ENCODE results near the genes LSM6 and REELD1.

DNA sequence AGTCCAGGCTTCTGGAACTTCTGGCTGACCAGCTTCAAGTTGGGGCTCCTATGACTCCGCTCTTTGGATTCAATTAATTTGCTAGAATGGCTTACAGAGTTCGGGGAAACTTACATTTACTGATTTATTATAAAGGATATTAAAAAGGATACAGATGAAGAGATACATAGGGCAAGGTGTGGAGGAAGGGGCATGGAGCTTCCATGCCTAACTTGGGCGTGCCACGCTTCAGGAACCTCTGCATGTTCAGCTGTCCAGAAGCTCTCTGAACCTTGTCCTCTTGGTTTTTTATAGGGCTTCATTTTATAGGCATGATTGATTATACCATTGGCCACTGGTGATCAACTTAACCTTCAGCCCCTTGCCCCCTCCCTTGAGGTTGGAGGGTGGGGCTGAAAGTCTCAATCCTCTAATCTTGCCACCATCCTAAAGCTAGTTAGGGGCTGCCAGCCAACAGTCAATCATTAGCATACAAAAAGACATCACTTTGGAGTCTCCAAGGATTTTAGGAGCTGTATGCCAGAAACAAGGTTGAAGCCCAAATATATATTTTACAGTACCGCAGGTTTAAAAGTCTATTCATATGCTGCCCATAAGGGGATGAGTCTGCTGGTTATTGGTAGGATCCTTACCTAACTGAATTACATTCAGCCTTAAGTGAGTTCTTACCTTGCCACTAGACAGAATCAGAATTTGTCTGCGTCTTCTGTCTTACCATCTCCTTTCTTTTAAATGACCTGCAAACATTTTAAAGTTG is 10.8 kb downstream of the SMAD1 start:
- RRBS, result no CpG with 5 or more reads among the region's 6 CpGs

- RRBS, result no CpG with 5 or more reads among the region's 2 CpGs
Observed at GRCh38 chr4:145730872-145731349, 51.0 kb downstream of the C4orf51 start.

- RRBS, result no CpG with 5 or more reads among the region's 10 CpGs
Observed at GRCh38 chr4:145919965-145920603, 18.5 kb downstream of the ZNF827 start.

- RRBS, result 2% methylated on average over 31 of the region's 97 CpGs
Observed at GRCh38 chr4:145937100-145938086, 1.2 kb downstream of the ZNF827 start.

- RRBS, result no CpG with 5 or more reads among the region's 4 CpGs
Observed at GRCh38 chr4:145984628-145984984, 46.0 kb upstream of the ZNF827 start.

DNA sequence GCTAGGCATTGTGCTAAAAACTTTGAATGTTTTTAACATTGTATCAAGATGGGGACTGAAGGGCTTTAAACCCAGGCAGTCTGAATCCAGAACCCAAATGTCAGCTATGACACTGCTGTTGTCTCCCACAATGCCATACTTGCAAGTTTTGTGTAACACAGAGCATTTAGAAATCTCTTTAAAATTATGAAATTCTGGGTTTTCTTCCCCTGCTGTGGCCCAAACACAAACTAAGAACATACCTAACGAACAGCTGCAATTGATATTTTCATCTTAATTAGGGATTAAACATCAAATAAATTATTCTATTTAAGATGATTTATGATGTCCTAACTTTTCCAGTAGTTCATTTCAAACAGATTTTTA is 66.7 kb upstream of the LSM6 start:
- RRBS, result no CpG with 5 or more reads among the region's 1 CpG

DNA sequence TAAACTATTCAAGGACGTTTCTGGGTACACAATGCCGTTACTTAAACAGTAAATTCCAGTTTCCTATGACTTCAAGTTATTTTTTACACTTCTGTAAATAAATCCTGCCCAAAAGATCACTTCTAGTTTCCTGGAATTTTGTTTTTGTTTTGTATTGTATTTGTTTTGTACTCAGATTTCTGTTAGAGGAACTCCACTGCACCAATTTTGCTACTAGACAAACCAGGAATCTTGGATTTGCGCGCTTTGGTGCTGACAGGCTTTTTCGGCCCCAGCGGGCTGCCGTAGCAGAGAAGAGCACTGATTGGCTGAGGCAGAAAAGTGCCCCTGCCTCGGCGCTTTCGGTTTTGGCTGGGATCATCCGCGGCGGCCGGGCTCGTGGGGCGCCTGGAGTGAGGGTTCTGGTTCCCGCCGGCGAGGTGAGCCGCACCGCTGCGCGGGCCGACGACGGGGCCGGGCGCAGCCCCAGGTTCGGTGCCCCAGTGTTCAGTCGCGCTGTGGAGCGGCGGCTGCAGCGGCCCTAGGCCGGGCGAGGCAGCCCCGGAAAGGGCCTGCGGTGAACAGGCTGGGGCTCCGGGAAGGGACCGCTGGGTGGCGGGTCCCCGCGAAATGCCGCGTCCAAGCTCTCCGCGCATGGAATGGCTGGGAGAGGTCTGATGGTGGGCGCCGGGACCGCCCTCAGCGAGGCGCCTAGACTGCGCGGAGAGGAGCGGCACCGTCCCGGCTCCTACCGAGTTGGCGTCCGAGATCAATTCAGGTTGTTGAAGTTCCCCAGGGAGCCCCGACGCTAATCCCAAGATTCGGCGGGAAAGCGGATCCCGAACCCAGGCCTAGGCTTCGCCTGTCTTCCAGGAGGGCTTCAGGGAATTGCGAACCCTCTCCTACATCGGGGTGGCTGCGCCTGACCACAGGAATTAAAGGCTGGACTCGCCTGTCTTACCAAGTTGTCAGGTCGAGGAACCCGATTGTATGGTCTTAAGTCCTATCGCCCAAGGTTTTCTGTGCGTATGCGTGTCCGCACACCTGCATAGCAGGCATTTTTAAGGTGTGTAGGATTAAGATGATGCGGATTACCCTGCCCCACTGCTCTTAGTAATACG is at the start of gene LSM6:
LSM6 (plus strand) TSS at position 326 of the 1,100 bp plus-strand sequence.
- RRBS, result 2% methylated on average over 36 of the region's 79 CpGs

- RRBS, result no CpG with 5 or more reads among the region's 4 CpGs
Observed at GRCh38 chr4:146214302-146214645, at the start of gene REELD1. TSS of gene REELD1 (plus strand) at chr4:146214538.

DNA sequence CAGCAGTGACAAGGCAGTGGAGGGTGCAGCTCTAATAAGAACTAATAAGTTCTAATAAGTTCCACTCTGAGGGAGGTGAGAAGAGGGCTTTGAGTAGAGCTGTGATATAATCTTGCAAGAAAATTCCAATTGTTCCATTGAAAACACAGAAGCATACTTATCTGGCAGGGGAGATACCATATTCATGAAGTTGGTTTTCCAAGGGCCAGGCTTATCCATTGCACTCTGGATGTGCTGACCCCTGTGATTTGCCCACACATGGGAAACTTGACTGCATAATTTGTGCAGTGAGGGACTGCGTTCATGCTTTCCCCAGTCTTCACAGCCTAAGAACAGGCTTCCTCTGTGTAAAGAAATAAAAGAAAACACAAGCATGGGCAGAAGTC is 58.1 kb upstream of the SLC10A7 start:
- RRBS, result no CpG with 5 or more reads among the region's 1 CpG

GRCh38 chr4:146838189-146838771 is 107.4 kb downstream of the TTC29 start:
- RRBS, result no CpG with 5 or more reads among the region's 2 CpGs

DNA sequence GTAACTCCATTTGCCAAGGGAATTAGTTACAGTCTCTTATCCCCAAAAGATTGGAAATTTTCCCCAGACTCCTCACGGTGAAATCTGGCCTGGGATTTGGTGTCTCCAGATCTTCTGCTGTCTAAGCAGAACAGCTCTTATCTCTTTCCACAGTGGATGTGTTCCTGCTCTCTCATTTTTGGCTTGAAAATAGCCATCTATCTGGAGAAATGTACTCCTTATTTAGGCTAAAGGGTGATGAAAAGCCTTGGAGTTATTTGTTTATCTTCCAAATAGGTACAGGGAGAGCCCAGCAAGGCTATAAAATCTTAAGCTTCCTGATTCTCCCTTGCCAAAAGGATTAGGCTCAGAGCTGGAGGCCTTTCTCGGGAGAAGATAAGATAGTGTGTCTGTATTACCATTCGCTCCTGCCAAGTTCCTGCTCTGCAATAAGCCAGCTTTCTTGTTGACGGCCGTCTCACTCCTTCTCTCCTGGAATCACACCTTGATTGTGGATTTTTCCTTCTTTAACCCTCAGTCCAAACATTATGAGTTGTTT is 171.7 kb upstream of the TTC29 start:
- RRBS, result no CpG with 5 or more reads among the region's 5 CpGs

- RRBS, result no CpG with 5 or more reads among the region's 6 CpGs
Observed at GRCh38 chr4:147786293-147786703, 54.4 kb downstream of the ARHGAP10 start.

DNA sequence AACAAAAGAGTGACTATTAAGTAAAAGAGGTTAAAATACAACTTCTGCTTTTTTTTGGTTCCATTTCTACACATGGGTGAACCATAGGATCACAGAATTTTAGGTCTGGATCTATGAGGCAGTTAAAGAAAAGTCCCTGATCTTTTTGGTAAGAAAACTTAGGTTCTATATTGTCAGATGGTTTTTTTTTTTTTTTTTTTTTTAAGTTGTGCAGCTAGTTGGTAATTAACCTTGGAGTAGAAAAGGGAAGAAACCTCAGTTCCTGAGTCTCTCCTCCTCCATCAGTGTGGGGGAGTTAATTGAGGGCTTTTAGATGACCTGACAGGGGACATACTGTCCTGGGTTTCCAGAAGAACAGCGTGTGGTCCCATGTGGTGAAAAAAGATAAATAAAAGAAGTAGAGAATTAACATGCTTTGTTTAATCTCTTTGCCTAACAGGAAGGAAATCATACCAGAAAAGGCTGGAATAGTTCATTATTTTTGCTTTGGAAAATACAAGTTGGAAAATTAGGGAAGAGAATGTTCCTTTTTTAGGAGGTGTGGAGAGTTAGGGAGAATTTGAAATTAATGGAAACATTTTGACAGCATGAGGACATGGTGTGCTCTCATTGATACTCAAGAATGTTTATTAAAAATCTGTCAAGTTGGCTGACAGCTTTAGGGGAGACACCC is 123.8 kb downstream of the ARHGAP10 start:
- RRBS, result no CpG with 5 or more reads among the region's 1 CpG

DNA sequence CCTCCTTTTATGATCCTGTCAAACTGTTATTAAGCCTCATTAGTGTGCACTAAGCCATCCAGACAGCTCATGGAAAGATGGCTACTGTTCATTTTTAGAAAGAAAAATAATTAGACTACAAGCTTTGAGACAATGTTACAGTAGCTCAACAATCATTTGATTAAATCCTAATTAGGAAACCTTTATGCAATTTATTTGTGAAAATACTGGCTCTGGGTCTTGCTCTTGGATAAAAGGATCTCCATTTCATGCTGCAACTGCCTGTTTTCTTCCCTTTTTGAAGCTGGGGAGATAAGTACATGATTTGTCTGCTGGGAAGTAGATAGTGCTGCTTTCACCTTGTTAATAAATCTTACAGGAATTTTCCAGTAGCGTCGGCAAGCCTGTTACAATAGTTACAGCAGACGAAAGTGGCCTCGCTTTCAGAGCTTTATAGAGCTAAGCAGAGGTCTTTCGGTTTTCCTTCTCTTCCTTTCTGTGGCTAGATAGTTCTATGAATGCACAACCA is 237.5 kb downstream of the ARHGAP10 start:
- RRBS, result no CpG with 5 or more reads among the region's 5 CpGs

DNA sequence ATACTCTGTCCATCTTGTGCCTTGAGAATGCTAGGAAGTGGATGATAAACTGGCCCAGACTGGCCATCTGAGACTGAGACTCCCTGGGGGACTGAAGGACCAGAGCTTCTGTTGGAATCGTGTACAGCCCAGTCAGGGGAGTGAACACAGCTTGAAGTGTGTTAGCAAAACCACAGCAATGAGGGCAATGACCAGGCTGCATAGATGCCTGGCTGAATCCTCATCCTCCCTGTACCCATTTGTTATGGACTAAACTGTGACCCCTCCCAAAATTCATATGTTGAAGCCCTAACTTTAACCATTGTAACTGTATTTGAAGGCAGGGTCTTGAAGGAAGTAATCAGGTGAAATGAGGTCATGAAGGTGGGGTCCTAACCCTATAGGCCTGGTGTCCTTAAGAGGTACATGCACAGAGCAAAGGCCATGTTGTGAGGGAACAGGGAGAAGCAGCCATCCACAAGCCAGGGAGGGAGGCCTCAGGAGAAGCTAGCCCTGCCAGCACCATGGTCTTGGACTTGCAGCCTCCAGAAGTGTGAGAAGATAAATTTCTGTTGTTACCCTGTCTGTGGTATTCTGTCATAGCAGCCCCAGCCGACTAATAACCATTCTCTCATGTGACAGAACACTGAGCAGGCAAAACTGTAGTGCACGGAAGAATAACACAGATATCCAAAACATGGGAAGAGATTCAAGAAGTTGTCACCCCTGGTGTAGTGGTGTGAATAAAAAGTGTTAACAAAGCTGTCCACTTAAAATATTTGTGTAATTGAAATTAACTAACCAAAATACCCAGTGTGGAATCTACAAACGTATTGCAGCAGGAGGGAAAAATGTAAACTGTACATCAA is 264.8 kb downstream of the ARHGAP10 start:
- RRBS, result no CpG with 5 or more reads among the region's 4 CpGs

GRCh38 chr4:148044864-148045297 is 313.0 kb downstream of the ARHGAP10 start:
- RRBS, result no CpG with 5 or more reads among the region's 5 CpGs

- RRBS, result no CpG with 5 or more reads among the region's 5 CpGs
Observed at GRCh38 chr4:148191948-148192758, 250.1 kb downstream of the NR3C2 start.

GRCh38 chr4:148322227-148323159 is 119.7 kb downstream of the NR3C2 start:
- RRBS, result no CpG with 5 or more reads among the region's 15 CpGs

GRCh38 chr4:148420646-148421551 is 21.3 kb downstream of the NR3C2 start:
- RRBS, result no CpG with 5 or more reads among the region's 4 CpGs

- RRBS, result no CpG with 5 or more reads among the region's 52 CpGs
Observed at GRCh38 chr4:148442579-148443615, 683 bp upstream of the NR3C2 start.

Data from renal cortical epithelial cell (primary cell).